GM23248 (cell line): ENCODE measurements around a stretch of chr4.

DNA sequence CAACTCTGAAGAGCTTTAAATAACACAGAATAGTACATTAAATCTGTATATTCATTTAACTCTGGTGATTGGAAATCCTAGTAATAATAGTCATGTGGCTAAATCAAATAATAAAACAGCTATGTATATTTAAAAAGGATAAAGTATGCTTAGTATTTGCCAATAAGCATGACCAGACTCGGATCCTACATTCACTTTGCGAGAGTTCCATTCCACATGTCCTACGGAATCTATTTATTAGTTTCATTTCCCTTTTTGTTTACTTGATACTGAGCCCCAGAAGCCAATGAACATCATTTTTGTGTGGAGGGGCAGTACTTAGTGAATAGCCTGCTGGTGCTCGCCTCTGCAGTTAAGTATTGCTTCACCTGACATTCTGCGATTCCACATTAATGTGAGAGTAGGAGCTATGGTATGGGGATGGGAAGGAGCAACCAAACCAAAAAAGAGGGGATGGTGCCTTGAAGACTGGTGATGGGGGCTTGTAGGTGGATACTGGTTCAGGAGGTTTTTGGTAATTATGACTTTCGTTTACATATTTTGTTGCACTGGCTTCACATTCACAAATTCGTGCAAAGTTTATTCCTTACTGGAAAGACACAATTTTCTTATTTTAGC is 58.6 kb upstream of the NAP1L5 start:
- RAMPAGE, long total RNA, result no peak

GRCh38 chr4:89253745-89254473 is 53.7 kb downstream of the GPRIN3 start:
- RAMPAGE, long total RNA, result no peak

GRCh38 chr4:89303686-89304419 is 3.7 kb downstream of the GPRIN3 start:
- RAMPAGE, long total RNA, result no peak

DNA sequence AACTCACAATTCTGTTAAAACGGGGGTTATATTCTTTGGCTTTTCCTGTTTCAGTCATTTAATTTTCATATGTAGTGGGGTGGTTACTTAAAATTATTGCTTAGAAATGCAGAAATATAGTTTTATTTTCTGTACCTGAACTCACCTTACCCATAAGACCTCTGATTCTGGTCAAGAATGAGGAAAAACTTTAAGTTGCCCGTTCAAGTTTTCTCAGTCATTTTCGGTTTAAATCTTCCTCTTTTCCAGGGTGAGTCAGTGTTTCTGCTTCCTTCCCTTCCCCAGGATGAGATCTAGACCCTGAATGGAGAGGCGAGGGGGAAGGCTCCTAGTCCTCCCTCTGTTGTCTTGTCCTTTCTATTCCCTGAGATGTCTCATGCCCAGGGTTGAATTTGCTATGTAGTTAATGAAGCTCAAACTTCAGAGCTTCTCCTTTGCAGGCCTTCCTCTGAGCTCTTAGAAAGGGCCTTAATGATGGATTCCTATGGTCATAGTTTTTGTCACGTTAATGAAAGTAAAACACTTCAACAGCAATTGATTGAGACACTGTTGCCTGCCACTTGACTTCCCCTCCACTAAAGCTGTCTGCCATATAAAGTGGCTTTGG is 24.1 kb upstream of the GPRIN3 start:
- RAMPAGE, long total RNA, result no peak

- RAMPAGE, long total RNA, result no peak
Observed at GRCh38 chr4:89438143-89438532, 130.5 kb upstream of the GPRIN3 start.

DNA sequence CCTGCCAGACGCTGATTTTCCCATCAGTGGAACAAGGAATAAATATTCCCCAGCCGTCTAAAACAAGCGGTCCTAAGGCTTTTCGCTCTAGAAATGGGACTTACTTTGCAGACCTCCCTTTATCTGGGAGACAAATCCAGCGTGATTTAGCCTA is 813 bp upstream of the SNCA start:
- RAMPAGE, long total RNA, result no peak

GRCh38 chr4:90126989-90127163 is 318 bp upstream of the CCSER1 start:
- RAMPAGE, long total RNA, result no peak

DNA sequence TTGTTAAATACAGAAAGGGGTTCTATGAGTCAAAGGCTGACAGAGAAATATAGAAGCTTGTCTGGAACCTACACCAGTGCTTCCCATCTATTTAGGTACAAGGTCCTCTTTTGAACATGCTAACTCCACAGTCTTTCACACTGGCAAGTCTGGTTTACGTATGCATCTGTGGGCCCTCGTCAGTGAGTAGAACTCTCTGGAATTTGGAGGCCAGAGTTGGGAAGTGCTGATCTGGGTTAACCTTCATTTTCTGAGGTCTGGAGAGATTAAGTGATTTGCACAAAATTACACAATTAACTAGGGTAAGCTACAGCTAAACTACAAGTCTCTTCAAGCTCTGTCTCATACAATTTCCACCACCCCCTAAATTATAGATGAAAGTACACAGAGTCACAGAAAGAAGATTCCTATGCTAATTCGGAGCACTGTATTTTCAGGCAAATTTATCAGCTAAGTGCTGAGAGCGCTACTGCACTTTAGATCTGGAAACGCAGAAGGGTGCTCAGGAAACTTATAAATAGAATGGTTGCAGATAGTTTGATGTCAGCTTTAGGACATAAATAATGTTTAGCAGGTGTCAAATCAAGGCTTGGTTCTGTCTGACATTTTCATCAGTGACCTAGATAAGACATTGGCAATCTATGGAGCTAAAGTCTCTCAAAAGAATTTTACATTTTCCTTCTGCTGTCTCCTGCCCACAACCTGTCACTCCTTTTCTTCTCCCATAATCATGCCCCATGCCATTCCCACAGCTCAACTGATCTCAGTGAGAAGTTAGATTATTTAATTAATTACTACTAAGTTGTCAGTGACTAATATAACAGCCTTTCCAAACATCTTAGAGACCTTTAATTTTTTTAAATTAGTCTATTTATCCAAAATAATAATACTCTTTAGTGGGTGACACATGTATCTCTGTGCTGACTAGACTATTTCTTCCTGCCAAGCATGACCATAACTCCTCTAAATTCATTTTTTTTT is 42.9 kb upstream of the PDLIM5 start:
- RAMPAGE, long total RNA, result no peak

GRCh38 chr4:94471698-94472367 is 20.1 kb downstream of the PDLIM5 start:
- RAMPAGE, long total RNA, result no peak

DNA sequence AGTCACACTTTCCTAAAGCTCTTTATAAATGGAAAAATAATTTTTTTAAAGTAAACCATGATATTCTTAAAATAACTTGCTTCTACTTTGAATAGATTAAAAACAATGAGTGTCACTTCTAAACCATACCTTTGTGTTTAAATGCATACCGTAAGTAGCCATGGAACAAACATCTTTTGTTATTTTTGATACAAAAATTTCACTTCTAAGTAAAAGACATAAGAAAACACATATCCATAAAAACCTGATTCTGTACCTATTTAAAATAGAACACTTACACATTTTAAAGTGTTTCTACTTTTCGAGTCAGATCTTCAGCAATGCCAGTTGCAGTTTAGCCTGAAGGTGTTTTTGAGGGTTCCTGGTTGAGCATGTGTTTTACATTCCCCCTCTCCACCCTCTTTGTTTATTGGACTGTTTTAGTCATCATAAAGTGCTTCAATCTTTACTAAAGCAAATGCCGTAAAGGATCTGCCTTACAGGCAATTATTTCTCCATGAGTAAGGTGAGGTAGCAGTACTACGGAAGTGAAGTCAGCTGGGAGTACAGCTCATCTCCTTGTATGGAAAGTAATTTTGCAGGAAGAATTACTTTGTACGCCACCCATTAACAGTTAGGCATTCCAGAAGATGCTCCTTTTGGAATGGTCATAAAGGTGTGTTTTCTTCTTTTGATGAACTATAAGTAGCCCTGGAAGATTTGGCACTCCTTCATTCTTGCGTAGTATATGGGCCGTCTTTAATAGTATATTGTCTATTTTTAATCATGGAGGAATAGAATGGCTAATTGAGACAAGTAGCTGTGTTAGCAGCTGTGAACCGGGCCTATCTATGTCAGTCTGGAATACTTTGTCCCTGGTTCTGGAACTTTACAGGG is 36.9 kb downstream of the PDLIM5 start:
- RAMPAGE, long total RNA, result no peak

- RAMPAGE, long total RNA, result no peak
Observed at GRCh38 chr4:94495050-94496181, 43.7 kb downstream of the PDLIM5 start.

GRCh38 chr4:94499564-94500112 is 47.9 kb downstream of the PDLIM5 start:
- RAMPAGE, long total RNA, result no peak

DNA sequence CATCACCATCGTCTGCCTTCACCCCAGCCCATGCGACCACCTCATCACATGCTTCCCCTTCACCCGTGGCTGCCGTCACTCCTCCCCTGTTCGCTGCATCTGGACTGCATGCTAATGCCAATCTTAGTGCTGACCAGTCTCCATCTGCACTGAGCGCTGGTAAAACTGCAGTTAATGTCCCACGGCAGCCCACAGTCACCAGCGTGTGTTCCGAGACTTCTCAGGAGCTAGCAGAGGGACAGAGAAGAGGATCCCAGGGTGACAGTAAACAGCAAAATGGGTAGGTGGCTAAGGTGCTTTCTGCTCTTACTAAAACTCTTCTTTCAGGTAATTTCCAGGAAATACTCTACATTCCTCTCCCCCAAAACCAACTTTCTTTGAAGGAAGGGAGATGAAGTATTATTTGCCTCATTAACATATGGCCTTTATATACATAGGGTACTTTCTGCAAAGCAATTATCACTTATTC is 124.0 kb downstream of the PDLIM5 start:
- RAMPAGE, long total RNA, result no peak

DNA sequence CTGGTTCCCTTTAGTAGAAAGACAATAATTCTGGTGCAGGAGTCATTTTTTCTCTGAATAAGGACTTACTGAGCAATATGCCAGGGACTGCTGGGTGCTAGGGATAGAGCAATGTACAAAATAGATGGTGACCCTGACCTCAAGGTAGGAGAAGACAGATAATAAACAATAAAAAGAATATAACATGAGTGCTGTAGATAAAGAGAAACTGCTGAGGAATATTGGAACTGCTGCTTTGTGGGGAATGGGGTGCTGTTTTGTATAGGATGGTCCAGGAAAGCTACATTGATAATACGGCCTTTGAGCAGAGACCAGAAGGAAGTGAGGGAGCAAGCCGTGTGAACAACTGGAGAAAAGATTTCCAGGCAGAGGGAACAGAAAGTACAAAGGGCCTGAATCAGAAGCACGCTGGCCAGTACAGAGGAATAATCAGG is 124.2 kb upstream of the BMPR1B start:
- RAMPAGE, long total RNA, result no peak

DNA sequence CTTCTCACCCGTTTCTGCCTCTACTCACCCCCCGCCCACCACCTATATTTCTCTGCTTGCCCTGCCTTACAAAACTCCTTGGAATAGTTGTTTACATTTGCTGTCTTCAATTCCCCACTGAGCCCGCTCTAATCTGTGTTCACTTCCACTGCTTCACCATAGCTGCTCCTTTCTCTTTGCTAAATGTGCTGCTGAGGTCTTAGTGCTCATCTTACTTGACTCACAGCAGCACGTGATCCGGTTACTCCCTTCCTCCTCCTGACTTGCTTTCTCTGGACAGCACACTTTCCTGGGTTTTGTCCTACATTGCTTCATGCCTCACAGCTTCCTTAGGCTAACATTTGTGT is 293.0 kb downstream of the UNC5C start:
- RAMPAGE, long total RNA, result no peak

DNA sequence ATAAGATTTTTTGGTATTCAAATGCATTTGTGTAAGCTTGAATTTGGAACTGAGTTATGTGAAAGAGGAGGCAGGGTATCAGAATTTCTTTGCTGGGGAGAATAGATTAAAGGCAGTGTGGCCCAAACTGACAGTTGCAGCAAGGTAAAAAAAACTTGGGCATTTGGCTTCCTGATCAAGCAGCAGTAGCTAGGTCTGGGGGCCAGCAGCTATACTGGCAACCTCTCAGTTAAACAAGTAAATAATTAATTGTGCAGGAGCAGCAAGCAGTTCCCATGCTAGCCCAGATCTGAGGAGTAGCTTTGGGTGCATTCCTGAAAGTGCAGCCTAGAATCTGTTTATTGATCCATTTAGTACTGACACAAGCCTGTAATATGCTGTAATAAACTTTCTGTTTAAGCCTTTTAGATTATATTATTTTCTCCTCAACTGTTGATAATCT is 276.5 kb downstream of the STPG2 start:
- RAMPAGE, long total RNA, result no peak

DNA sequence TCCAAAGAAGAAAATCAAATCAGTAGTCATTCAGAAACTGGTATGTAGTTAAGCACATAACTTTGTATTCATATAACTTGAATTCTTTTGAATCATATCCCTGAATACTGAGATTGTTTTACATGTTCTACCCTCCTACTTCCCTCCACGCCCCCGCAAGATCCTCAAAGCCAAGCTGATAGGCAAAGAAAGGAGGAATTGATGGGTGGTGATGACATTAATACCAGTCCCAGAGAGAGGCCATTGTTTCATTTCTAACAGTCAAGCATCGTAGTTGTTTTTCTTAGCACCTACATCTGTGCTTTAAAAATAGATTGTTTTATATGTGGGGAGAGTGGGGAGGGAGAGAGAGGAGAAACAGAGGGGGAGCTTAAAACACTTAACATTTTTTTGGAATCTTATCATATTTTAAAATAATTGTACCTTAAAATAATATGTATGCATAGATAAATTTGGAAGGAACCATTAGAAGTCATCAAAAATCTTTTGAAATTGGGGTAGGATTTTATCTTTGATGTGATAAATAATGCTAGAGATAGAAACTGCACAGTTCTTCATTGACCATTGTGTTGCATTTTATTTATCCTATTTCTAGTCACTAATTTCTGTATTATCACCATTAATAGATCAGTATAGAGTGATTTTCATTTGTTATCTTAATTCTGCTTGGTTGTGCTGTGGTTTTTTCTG is 32.5 kb downstream of the RAP1GDS1 start:
- RAMPAGE, long total RNA, result no peak

- RAMPAGE, long total RNA, result no peak
Observed at GRCh38 chr4:98446399-98447142, 185.4 kb downstream of the RAP1GDS1 start.

DNA sequence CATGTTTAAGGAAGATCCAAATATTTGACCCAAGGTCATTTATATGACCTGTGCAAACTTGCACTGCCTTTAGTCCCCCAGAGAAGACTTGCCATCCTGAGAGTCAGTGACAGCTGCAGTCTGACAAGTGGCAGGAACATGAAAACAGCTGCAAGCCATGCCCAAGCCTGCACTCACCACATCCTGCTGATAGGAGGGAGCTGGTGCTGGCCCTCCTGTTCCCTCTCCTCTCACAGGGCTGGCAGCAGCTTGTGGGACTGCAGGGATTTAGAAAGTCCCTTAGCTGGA is 187.7 kb downstream of the RAP1GDS1 start:
- RAMPAGE, long total RNA, result no peak

DNA sequence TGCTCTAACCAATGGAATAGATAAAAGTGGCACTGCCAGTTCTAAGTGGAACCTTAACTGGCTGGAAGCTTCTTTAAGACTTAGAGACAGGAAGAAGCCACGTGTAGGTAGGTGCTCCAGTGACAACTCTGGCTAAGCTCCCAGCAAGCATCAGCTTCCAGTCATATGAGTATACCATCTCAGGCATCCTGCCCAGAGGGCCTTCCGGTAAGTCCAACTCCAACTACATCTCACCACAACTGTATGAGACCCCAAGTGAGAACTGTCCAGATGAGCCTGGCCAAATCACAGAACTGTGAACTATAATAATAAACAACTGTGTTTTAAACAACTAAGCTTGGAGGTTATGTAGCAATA is 4.5 kb downstream of the TSPAN5 start:
- RAMPAGE, long total RNA, result no peak